Umbilical cord (tissue), 2 donors: ENCODE measurements around a stretch of chr20.

- RAMPAGE, long total RNA: no peak
Measured at GRCh38 chr20:50335193-50335392, 144.5 kb downstream of the CEBPB start.

- RAMPAGE, long total RNA: no peak
Measured at GRCh38 chr20:50438988-50439438, 71.2 kb upstream of the PTPN1 start.

- RAMPAGE, long total RNA: no peak
Measured at GRCh38 chr20:50497935-50498543, 12.1 kb upstream of the PTPN1 start.

- RAMPAGE, long total RNA: no peak
Measured at GRCh38 chr20:50511625-50511988, 1.4 kb downstream of the PTPN1 start.

- RAMPAGE, long total RNA: no peak
Measured at GRCh38 chr20:50514599-50515230, 4.5 kb downstream of the PTPN1 start.

DNA sequence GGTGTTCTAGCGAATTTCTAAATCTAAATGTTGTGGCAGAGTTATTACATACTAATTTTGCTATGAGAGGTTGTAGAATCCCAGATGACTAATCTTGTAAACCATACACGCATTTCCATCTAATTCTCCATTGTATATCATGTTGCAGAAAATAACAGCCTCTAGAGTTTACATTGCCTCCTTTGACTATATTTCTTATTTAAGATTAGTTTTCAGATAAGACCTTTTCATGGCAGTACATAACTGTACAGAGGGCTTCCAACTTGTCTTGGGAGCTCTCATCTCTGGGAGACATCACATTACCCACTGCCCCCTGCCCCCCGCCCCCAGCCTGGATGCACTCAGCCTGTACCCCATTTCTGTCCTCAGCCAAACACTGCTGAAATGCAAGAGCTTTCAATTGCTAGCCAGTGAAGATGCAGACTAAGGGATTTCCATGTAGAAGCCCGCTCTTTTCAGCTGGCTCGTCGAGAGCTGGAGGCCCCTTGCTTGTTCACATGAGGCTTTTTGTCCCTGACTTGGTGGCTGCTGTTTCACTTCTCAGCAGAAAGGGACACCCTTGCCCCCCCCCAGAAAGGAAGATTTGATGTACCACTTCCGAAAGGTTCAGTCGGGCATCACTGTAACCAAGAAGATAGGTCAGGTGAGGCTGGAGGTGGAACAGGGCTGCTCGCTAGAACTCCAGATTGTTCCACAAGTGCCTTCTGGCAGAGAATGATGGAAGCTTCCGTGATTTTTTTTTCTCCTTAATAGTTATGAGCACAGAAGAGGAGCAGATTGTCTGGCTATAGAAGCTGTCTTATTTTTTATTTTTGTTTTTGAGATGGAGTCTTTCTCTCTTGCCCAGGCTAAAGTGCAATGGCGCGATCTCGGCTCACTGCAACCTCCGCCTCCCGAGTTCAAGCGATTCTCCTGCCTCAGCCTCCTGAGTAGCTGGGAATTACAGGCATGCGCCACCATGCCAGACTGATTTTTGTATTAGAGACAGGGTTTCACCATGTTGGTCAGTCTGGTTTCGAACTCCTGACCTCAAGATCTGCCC, 23.3 kb downstream of the PTPN1 start:
- RAMPAGE, long total RNA: no peak

GRCh38 chr20:50561166-50562109, 51.3 kb downstream of the PTPN1 start:
- RAMPAGE, long total RNA: no peak

DNA sequence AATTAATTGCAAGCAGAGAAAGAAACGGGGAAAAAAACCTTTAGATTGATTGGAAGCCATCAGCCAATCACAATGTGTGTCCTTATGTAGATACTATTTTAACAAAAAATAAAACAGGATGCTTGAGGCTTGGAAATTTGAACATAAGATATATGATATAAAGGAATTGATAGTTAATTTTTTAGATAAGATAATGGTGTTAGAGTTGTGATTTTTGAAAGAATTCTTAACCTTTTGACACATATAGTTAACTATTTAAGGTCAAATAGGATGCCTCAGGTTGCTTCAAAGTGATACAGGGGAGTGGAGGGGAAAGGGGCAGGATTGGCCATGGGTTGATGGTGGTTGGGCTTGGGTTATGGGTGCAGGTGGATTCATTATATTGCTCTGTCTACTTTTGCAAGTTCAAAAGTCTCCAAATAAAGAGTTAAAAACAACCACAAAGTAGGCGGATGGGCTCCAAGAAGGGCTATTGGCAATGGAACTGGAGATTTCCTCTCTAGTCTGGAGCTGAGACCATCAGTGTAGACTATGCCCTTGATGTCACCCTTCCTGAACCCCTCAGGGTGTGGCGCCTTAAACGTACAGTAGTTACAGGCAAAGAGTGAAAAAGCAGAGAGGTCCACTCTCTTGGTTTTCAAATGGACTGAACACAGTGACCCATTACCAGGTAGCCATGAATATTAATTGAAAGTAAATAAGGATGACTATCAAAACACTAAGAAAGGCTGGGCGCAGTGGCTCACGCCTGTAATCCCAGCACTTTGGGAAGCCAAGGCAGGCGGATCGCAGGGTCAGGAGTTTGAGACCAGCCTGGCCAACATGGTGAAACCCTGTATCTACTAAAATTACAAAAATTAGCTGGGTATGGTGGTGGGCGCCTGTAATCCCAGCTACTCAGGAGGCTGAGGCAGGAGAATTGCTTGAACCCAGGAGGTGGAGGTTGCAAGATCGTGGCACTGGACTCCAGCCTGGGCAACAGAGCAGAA, 81.2 kb downstream of the PTPN1 start:
- RAMPAGE, long total RNA: no peak

DNA sequence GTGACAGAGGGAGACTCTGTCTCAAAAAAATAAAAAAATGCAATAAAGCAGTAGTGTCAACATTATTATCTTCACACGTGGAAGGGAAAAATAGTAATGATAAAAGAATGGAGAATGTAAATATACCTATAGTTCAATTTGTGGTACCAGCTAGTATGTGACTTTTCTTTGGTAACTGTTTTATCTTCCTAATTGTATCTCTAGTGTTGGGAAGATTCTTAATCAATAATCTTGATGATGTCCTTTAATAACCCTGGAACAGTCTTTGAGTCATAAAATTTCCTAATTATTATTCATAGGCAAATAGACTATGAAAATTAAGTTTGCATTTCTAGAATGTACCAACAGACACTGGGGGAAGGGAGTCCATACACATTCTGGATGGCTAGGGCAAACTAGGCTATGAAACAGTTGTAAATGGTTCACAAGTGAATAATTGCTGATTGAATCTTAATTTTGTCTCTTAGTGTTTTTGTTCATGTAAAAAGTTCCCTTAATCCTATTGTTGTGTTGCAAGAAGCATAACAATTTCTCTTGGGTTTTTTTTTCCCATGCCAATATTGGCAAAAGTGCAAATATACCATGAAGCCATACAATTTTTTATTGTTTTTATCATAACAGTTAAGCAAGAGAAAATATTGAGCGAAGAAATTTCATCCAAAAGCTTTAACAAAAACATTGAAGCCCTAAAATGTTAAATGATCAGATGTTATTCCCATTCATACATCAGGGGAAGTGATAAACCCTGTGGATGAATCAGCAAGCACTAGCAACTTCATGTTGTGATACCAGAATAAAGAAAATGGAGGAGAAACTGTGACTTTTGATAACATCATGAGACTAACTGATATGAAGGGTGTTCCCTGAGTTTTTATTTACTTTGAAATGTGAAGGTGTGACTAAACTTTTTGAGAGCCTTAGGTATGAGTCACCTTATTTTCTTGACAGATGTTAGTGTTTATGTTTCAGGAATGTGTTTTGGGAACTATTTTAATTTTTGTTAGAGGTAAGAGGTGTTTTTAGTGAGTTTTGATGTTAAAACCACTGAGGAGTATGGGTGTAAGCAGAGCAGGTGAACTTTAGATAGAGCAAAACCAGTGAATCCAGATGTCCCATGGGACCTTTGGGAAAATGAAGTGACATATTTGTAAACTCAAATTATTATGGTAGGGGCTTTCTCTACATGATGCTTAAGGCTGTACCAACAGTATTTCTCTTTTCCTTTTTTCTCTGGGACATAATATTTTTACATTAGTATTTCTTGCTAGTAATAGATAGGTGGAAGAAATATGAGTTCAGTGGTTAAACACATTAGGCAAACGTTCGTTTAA, 4.2 kb downstream of the PARD6B start:
- RAMPAGE, long total RNA: no peak

GRCh38 chr20:50756265-50756732, 24.9 kb downstream of the PARD6B start:
- RAMPAGE, long total RNA: no peak

DNA sequence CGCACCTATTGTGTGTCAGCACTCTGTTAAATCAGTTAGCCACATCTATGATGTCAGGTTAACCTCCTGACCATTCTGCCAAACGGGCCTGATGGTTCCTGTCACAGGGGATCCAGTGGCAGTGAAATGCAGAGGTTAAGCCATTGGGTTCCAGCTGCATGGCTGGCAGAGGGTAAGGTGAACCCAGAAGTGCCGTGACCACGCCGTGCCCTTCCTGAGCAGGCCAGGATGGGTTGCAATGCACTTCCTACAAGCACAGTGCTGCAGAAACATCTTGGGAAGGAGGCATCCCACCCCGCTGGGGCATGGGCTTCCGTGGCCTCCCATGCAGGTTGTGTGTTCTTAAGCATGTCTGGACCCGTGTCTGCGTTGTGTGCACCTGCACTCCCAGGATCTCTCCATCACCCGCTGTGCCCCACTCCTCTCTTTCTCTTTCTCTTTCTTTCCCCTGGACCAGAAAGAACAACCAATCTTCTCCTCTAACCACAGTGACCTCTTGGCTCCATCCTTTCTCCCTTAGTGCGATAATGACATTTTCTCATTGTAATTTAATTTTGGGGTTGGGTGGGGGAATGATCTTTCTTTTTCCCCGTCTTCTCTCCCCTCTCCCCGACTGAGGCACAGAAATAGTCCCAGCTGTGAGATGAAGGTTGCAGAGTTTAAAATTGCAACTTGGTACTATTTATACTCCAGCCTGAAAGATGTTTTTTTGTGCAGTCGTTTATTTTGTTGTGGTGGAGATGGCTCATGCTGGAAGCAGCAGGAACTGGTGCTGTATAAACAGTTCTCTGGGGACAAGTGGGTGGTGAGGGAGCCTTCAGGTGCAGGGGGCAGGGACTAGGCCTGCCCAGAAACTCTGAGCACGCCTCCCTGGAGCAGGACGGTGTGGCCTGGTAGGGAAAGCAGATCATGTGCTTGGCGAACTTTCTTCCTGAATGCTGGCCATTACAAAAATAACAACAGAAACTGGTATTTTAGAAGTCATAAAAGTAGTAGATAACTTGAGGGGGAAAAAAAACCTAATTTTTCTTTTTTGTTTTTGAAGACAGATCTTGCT, 20.5 kb downstream of the BCAS4 start:
- RAMPAGE, long total RNA: no peak

DNA sequence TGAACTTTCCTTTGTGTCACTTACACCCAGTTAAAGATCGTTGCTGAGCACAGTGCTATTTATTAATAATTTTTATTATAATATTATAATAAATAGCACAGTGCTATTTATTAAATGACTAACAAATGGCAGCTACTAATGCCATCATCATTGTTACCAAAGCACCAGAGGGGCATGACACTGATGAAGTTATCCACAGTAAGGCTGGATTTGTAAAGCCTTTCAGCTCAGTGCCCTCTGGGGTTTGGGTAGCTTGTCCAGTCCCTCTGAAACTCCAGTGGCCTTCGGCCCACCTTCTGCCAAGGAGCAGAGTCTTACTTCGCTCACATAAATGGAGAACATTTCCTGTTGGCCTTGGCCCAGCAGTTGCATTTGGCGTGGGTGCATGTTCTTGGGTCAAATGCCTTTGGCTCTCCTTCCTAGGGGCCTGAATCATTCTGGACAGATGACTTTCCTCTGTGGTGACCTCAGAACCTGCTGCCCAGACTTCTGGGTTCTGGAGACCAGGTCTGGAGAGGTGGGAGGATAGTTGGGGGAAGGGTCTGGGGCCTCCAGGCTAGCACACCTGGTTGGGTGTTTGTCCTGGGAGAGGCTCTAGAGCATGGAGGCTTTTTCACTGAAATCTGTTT, 29.2 kb downstream of the BCAS4 start:
- RAMPAGE, long total RNA: no peak

GRCh38 chr20:50929182-50929912, 1.9 kb downstream of the ADNP start:
- RAMPAGE, long total RNA: no peak

- RAMPAGE, long total RNA: no peak
Measured at GRCh38 chr20:50984281-50984785, 25.7 kb downstream of the MOCS3 start.

GRCh38 chr20:51107873-51108305, 85.0 kb upstream of the KCNG1 start:
- RAMPAGE, long total RNA: no peak

- RAMPAGE, long total RNA: no peak
Measured at GRCh38 chr20:51200028-51200346, 177.1 kb upstream of the KCNG1 start.

DNA sequence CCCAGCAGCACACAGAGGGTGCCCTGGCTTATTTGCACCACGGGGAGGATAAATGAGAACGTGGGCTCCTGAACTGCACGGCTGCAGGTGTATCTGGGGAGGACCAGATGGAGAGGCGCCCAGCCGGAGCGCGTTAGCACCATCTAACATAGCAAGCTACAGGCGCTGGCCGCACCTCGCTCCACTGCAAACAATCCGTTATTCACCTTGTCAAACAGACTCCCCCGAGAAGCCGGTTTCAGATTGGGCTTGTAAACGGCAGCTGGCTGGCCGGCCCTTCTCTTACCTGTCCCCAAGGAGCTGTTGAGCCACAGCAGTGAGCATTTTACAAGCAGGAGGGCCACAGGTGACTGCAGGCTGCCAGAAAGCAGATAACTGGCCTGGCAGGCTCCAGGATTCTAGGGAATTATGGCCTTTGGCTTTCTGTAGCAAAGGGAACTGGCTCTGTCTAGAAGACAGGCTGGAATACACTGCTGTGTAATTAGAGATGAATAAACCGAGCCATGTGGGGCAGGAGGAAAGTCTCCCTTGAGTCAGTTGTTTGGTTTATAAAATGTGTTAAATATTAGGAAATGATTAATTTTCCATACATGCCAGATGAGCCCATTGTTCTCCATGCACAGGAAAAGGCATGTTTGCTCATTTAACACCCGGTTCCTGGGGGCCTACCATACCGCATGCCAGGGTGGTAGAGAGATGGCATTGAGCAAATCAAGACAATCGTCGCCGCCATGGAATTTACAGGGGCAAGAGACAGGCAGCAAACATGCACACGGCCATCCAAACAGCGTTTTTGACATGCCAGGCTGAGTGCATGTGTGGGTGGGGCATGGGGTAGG, 159.4 kb downstream of the NFATC2 start:
- RAMPAGE, long total RNA: no peak

GRCh38 chr20:51428334-51428686, 114.2 kb downstream of the NFATC2 start:
- RAMPAGE, long total RNA: no peak

DNA sequence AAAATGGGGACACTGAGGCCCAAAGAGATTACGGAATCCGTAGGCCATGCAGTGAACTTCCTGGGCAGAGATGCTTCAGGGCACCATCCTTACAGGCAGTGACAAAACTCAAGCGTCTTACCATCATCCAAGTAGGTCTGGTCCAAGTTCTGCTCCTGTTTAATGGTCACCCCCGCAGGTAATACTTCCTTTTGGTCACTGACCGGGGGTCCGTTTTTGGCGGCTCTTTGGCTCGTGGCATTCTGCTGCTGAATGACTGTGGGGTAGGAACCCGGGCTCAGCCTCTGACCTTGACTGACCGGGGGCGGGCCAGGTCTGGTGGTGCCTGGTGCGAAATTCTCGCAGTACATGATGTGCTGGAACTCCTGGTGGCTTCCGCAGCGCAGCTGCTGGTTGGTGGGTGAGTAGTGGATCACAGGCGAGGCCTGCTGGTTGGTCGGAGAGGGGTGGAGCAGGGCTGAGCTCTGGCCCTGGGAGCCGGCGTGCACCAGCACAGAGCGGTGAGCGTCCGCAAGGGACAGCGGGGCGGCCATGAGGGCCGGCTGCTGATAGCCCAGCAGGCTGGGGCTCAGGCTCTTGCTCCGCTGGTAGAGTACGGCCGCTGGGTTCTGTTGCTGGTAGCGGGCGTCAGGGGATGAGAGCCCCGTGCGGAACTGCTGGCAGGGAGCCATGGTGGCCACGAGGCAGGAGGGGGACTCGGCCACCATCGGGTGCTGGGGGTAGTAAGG, 110.4 kb downstream of the NFATC2 start:
- RAMPAGE, long total RNA: no peak

DNA sequence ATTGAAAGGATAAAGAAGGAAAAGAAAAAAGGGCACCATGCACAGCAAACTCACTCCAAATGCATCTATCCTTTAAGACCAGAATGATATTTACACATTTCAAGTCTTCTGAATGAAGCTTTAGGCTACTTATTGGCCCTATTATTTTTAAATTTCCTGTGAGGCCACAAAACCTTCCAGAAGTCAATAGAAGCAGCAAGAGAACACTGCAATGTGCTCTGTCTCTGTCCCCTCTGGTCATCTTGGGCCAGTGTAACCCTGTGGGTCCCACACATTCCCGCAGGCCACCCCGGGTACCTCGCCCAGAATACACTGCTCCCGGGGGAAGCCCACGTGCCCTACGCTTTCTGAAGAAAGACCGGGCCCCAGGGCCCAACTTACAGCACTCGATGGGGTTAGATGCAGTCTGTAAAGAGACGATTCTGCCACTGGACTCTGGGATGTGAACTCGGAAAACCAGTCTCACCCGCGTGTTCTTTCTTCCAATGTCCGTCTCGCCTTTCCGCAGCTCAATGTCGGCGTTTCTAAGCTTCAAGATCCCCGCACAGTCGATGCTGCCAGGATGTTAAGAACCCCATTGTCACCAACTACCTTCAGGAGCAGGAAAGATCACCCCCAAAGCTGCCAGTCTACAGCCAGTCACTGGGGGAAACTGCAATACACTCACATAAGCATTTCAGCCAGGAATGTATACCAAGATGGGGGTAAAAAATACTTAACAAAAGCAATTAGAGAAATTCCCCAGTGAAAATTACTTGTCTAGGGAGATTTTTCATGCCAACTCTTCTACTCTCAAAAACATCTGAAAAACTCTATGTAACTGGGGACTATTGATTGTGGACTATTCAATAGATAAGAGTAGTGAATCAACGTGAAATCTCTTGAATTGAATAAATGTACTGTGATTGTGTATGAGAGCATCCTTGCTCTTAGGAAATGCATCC, 68.6 kb downstream of the NFATC2 start:
- RAMPAGE, long total RNA: no peak